ENCODE measurements around a stretch of chr18.

GRCh38 chr18:50656894-50657580, 97.2 kb downstream of the MAPK4 start:
- PRO-cap, result no peak

DNA sequence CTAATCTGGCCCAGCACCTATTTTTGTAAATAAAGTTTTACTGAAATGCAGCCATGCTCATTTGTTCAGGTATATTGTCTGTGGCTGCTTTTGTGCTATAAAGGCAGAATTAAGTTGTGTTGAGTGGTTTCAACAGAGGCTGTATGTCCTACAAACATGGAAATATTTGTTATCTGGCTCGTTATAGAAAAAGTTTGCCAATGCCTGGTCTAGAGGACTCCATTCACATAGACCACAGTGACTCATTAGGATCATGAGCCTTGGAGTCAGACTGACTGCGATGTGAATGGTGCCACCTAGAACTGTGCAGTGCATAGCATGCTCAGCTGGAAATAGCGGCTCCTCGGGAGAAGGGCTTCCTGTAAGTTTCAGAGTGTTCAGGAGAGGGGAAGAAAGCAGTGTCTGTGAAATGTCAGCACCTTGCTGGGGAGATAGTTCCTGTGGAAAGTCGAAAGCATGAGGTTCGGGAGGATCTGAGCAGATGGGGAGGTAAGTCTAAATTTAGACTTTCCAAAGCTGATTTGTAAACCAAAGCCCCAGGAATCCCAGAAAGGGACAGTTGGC, 99.2 kb downstream of the MAPK4 start:
- PRO-cap, result no peak

GRCh38 chr18:50665359-50666117, 105.7 kb downstream of the MAPK4 start:
- PRO-cap, result no peak

DNA sequence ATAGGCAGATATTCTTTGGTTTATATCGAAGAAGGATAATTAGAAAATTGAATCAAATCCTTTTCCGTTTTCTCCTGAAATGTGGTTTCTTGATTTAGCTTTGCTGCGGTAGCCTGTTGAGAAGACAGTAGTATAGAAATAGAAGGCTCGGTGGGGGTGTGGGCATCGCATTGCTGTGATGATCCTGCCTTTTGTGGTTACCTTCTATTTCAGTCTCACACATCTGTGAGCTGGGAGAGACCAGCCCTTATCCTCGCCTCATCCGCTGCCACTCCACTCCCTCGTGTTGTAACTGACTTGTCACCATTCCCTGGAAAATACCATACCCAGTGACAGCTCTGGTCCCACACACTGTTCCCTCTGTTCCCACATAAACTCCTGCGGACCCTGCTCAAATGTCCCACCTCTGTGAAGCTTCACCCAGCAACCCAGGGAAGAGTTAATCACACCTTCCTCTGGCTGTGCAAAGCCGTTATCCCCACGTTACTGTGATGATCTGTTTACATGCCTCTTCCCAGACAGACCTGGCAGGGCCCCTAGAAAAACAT, 114.4 kb downstream of the MAPK4 start:
- PRO-cap, result no peak

DNA sequence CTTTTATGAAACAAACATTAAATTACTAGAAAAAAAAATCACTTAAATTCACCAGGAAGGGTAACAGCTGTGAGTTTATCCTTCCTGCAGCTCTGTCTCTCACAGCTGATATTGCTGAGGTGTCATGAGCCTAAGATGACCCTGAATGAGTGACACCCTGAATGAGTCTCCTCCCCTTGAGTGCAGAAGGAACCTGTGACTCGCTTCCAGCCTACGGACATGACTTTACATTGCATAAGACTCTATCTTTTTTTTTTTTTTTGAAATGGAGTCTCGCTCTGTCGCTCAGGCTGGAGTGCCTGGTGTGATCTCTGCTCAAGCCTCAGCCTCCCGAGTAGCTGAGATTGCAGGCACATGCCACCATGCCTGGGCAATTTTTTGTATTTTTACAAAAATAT, 14.1 kb downstream of the MRO start:
- PRO-cap, result no peak

- PRO-cap, result no peak
Observed at GRCh38 chr18:50854796-50855090, 24.2 kb upstream of the ME2 start.

DNA sequence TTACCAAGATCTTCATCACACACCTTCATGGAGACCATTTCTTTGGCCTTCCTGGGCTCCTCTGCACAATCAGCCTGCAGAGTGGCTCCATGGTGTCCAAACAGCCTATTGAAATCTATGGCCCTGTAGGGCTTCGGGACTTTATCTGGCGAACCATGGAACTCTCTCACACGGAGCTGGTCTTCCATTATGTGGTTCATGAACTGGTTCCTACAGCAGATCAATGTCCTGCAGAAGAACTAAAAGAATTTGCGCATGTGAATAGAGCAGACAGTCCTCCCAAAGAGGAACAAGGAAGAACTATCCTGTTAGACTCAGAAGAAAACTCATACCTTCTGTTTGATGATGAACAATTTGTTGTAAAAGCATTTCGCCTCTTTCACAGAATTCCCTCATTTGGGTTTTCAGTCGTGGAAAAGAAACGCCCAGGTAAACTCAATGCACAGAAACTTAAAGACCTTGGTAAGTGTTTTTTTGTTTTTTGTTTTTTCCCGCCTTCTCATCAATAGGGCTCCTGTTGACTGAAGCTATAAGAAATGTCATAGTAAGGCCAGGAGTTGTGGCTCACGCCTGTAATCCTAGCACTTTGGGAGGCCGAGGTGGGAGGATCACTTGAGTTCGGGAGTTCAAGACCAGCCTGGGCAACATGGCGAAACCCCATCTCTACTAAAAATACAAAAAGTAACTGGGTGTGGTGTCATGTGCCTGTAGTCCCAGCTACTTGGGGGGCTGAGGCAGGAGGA, 16.4 kb downstream of the ELAC1 start:
- PRO-cap, result no peak

- PRO-cap, result bidirectional peak, plus-strand start at chr18:51152196, minus-strand start at chr18:51151939
Observed at GRCh38 chr18:51151228-51152800, 45.7 kb downstream of the MEX3C start.

GRCh38 chr18:51153574-51154658, 43.6 kb downstream of the MEX3C start:
- PRO-cap, result bidirectional peak, plus-strand start at chr18:51154301, minus-strand start at chr18:51153892; bidirectional peak, plus-strand start at chr18:51154479, minus-strand start at chr18:51154392

DNA sequence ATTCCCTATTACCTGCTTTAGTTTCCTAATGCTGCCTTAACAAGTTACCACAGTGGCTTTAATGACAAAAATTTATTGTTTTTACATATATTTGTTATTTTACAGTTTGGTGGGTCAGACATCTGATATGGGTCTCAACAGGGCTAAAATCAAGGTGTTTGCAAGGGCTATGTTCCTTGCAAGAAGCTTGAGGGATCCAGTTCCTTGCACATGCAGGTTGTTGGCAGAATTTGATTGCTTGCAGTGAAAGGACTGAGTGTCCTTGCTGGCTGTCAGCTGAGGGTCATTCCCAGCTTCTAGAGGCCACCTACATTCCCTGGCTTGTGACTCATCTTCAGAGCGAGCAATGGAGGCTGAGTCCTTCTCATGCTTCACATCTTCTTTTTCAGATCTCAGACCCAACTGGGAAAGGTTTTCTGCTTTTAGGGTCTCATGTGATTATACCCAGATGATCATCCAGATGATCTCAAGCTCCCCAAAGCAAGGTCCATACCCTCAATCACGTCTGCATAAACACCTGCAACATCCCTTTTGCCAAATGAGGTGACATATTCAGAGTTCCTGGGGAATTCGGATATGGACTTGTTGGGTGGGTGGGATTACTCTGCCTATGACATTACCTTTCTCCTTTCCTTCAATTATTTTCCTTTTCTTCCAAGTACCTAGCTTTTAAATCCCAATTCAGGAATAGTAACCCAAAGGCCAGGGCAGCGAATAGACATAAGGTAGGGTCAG, 12.3 kb downstream of the MEX3C start:
- PRO-cap, result no peak

GRCh38 chr18:51190929-51191558, 6.4 kb downstream of the MEX3C start:
- PRO-cap, result no peak

DNA sequence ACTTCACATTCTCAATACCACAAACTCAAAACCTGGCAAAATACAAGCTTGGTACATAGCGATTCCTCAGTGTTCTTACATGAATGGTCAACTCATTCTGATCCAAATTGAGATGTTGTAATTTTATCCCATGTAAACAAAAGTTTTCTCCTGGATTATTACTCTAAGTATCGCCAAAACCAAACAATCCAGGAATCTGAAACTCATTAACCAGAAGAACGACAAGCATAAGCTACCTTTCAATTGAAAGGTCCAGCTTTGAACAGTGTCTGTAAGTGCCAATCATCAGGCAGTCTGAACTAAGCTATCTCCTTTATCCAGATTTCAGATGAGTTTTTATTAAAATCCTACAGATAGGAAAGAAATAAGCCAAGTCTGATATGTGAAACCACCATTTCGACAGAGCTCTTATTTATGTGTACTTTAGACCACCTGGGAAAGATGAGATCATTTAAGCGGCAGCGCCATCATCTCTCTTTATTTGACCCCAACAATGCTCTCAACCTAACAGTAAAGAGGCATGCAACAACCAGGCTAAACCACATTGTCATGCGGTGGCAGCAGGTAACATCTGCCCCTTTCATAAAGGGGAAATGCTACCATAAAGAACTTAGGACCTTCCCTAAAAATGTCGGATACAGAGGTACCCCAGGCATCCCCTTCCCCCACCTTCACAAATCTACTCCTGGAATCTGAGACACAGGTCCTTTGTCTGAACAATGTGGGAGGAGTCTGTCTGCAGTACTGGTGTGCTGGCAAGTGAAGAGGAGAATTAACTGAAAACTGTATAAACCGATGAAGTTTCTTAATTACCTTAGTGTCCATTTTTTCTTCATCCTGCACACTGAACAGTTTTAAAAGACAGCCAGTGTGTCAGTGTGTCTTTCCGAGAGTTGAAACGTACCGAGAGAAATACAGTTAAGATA, 2.2 kb downstream of the MEX3C start:
- PRO-cap, result bidirectional peak, plus-strand start at position 542 of the sequence, minus-strand start at position 495 of the sequence; bidirectional peak, plus-strand start at position 719 of the sequence, minus-strand start at position 681 of the sequence

GRCh38 chr18:54196600-54197582, 27.6 kb downstream of the MBD2 start:
- PRO-cap, result no peak

- PRO-cap, result no peak
Observed at GRCh38 chr18:54220707-54221206, 3.7 kb downstream of the MBD2 start.

DNA sequence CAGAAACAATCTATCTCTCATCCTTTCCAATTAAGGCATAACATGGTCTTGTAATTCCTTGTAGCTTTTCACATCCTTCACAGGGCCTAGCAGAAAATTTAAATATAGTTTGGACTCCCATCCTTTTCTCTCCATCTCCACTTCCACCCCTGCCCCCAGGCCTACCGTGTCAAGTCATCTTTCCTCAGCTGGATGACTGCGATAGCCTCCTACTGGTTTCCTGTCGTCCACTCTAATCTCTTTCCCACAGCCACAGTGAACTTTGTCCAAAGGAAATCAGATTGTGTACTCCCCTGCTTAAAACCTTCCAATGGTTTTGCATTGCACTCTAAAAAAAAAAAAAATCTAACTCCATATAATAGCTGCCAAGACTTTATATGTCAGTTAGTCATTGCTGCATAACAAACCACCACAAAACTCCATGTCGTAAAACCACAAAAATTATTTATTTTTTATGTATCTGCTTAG, 160.1 kb upstream of the CCDC68 start:
- PRO-cap, result no peak

DNA sequence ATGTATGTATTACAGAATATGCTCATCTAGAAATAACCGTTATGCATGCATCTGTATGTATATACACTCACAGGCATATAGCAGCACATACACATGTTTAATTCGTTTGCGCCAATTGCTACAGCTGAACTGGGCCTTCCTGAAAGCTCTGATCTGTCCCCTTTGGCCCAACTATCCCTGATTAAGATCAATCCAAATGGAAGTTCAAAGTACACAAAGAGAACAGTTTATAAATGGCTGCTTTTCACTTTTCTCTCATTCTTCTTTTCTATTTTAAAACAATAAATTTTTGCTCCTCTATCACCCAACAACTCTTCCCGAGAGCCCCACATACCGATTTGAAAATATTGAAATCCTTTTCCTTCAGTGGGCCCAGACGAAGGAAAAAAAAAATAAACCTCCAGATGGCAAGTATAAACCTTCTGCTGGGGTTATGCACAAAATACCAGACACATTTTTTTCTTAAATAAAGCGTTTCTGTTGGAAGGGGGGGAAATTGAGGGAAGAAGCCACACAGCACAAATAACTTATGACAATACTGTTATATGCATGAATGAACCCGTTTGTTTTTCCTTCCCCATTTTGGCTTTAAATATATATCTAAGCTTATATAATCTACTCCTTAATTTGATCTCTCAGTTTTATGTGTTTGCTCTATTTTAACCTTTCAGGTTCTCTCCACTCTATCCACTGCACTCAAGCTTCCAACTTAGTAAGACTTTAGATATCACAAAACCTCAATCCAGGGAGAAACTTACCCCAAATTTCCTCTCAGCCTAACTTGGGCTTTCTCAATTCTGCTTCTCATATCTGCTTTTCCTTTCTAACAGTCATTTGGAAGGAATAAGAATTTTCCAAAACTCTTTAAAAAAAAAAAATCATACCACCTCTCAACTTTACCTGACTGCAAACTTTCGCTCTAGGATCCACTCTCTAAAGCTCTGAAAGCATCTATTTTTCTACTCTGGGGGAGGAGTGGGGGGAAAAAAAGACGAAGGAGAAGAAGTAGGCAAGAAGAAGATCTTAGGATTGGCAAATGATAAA, 267.2 kb downstream of the TCF4 start:
- PRO-cap, result unidirectional peak, plus-strand start at position 88 of the sequence

DNA sequence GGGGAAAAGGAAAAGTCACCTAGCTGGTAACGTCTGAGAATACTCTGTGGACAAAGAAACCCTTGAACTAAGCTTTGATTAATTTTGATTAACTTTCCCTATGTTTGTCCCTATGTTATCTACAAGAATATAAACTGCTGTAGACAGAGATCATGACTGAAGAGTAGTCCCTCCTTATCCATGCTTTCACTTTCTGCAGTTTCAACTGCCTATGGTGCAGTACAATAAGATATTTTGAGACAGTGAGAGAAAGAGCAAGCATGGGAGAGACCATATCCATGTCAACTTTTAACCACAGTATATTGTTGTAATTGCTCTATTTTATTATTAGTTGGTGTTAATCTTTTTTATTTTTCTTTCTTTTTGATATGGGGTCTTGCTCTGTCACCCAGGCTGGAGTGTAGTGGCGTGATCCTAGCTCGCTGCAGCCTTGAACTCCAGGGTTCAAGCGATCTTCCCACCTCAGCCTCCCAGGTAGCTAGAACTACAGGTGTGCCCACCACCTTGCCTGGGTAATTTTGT, 31.7 kb downstream of the TXNL1 start:
- PRO-cap, result no peak

- PRO-cap, result no peak
Observed at GRCh38 chr18:56747131-56747833, 96.1 kb downstream of the WDR7 start.

DNA sequence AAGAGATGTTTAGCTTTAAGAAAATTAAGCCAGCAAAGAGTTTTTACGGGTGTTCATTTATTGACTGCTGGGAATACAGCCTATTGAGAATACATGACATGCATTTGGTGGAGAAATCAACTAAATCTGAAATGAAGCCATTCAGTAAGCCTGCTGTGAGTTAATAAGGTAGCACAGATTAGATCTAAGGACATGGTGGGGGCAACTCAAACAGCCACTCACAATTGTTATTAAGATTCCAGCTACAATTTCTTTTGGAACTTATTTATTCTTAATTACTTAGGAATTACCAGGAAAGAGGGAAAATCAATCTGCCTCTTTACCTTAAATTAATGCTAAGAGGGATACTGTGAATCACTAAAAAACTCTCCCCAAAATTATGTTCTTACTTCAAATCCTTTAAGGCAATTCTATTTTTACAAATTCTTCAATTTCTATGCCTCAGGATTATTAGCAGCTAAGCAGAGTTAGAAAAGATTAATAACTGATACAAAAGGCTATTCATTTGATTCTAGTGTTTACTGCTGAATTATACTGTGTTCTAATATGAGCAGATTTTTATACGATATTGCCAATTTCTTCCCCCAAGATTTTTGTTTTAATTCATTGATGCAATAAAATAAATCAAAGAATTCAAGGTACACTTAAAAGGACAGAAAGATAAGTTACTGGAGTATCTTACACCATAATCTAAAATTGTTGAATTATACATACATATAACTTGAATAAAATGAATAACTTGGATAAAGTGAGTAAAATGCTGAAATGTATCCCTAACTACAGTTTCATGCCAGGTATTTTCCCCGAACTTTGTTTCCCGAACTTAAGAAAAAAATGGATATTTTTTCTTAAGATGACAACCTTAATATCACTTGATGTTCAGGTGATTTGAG, 14.4 kb upstream of the FECH start:
- PRO-cap, result no peak

DNA sequence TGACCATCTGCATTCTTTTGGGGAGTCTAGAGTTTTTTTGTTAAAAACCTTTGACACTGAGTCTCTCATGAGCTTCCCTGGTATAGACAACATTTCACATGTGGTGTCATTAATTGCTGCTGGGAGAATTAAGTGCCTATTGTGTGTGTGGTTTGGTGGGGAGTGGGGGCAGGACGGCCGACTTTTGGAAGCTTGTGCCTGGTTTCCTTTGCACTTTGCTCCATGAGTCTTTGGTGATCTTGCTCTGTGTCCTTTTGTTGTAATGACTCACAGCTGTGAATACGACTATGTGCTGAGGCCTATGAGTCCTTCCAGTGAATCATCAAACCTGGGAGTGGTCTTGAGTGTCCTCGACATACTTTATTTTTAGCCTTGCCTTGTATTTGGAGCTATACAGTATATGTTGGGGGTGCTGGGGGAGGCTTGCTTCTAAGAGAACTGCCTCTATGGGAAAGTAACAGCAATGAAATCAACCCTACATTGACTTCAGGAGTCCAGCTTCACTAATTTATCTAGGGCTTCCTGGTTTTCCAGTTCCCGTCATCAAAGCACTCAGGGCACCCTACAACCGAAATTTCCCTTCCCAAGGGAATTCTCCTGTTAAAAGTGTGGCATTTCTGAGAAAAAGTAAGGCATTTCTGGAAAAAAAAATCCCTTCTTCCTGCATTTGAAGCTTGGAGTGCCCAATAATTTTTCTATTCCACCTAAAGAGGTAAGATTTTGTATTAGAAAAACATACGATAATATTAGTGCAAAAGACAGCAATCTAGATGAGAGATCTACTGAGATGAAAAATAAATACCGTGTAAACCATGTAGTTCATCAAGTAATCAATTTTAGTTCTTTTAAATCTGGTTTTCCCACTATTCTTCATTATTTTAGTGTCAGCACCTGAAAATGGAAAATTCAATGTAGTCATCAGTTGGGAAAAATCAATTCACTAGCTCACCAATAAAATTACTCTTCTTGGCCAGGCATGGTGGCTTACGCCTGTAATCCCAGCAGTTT, 72.4 kb upstream of the NARS1 start:
- PRO-cap, result no peak